ENCODE measurements around a stretch of chr5.

- RRBS: no CpG with 5 or more reads among the region's 1 CpG
Observed at GRCh38 chr5:35780910-35781381, 75.7 kb upstream of the IL7R start.

- RRBS: no CpG with 5 or more reads among the region's 10 CpGs
Observed at GRCh38 chr5:35822382-35823027, 34.2 kb upstream of the IL7R start.

DNA sequence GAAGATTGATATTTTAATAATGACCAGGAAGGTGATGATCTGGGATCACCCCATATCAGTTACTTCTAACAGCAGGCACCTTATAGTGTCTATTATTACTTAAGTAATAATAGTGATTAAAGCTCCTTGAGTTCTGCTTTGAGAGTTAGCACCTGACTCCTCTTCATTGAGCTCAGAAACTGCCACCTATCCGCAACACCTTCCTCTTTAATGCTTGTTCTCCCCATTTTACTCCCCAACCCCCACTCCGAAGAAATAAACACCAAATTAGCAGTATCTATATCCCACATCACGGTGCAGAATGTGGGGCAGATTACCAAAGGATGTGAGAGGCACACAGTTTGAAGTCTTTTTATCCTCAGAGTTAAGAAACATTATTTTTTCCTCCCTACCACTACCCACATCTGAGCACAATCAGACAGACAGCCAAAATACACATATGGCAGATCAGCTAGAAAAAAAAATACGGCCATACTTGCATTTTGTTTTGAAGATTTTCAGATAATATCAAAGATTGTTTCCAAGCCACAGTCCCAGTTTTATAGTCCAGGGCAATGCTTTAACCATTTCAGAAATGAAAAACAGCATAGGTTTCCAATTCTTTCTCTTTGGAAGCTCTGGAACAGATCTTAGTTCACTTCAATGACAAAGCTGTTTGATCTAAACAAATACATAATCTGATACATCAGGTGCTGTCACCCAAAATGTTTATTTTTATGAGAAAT lies 26.1 kb upstream of the IL7R start:
- RRBS: no CpG with 5 or more reads among the region's 4 CpGs

GRCh38 chr5:35833135-35833593 lies 23.5 kb upstream of the IL7R start:
- RRBS: no CpG with 5 or more reads among the region's 3 CpGs

DNA sequence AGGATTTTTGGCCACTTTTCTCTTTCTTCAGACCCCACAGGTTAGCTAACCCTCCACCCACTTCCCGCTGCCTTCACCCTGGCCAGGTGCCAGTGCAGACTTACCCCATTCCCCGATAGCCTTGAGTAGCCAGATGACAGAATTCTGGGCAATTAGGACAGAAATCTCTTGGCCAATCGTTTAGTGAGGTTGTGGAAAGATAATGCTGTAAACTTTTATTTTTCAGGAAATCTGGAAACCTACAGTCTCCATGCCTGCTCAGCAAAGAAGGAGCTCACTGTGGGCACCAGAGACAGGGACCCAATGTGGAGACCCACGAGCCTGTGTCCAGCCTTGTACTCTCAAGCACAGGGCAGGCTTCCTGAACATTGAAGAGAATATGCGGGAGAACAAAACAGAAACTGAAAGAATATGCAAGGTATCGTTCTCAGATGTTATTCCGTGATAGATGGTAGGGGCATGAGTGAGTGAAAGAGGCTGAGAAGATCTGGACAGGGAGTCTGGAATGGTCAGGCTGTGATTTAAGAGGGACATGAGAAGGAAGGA lies 4.4 kb upstream of the UGT3A2 start:
- RRBS: no CpG with 5 or more reads among the region's 7 CpGs

- RRBS: no CpG with 5 or more reads among the region's 3 CpGs
Observed at GRCh38 chr5:36324535-36324871, 22.8 kb upstream of the RANBP3L start.

DNA sequence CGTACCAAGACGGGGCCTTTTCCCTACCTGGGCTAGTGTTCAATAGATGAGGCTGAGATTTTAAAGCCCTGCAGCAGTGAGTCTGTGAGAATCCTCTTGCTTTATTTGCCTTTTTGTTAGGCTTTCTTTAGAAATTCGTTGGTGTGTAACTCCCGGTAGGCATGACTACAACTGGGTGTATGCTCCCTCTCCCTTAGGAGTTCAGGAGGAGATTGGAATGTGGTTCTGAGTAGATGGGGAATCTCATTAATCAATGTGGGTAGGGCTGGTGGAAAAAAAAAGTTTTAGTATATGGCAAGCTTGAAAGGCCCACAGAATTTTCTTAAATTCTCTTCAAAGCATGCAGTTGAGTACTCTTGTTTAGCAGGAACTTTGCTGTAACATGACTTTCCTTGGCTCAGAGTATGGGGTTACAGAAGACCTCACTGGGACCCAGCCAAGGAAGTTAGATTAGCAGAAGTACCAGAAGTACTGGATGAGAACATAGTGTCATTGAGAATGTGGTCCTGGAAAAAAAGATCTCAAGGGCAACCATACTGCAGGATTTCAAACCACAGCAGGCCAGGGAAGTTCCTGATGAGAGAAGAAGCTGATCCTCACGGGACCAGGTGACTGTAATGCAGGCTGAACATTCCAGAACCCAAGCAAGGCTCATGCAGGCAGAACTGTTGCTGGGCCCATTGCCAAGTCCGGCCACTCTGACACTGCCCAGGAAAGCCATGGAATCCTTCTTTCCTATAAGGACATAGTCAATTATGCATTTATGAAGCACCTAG lies 84.0 kb upstream of the SLC1A3 start:
- RRBS: no CpG with 5 or more reads among the region's 6 CpGs

DNA sequence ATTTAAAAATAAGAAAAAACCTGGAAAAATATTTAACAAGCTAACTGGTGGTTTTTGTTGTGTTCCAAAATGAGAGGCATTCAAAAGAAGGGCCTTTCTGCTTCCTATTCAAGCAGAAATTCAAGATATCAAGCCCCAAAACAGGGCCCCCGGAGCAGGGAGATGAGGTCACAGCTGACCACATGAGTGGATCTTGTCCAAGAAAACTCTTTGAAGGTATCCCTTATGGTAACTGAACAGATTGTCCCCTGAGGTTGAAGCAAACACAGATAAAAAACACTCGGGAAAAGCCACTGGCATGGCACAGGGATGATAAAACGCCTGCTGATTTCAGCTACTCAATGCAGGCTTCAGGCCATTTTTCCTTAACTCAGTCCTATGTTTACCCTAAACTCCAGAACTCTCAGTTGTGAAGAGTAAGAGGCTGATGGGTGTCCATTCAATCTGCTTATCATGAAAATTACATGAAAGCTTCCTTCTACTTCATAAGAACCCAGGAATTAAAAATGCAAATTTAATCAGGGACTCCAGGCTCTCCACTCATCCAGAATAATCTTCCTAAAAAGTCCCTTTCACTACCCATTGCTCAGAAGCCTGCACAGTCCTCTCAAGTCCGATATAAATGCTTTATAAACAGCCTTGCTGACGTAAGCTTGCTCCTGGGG lies 36.0 kb upstream of the SLC1A3 start:
- RRBS: no CpG with 5 or more reads among the region's 5 CpGs

- RRBS: no CpG with 5 or more reads among the region's 7 CpGs
Observed at GRCh38 chr5:36657777-36658282, 51.4 kb downstream of the SLC1A3 start.

DNA sequence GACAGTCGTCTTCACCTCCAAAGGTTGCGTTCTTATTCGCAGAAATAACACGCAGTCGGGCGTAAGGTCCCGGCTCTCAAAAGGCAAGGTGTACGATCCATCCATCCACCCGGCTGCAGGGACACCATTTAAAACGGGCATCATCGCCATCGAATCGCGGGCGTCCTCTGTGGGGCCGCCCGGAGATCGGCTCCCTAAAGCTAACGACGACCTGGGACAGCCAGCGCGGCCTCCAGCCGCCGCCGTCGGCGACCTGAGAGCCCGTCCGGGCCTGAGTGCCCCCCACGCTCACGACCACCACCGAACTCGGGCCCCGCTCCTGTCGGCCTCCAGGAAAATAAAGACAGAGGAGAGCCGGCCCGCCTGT lies 442 bp upstream of the NIPBL start:
- RRBS: under 1% methylated on average over 24 of the region's 37 CpGs

- RRBS: no CpG with 5 or more reads among the region's 2 CpGs
Observed at GRCh38 chr5:37182965-37183545, 66.1 kb downstream of the CPLANE1 start.

DNA sequence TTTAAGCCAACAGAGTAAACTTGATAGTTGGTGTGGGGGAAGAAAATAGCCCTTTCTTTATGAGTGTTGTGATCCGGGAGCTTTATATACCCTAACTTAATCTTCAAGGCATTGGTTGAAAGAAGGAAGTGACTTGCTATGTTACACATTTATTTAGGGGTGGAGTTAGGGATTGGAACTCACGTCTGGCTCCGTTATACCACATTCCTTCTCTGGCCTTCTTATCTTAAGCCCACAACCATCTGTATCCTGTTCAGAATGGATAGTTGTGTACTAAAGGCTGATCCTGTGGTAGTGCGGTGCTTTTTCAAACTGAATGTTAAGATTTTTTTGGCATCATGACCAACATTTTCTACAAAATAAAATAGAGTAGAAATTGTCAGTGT lies 174.0 kb downstream of the WDR70 start:
- RRBS: no CpG with 5 or more reads among the region's 4 CpGs

DNA sequence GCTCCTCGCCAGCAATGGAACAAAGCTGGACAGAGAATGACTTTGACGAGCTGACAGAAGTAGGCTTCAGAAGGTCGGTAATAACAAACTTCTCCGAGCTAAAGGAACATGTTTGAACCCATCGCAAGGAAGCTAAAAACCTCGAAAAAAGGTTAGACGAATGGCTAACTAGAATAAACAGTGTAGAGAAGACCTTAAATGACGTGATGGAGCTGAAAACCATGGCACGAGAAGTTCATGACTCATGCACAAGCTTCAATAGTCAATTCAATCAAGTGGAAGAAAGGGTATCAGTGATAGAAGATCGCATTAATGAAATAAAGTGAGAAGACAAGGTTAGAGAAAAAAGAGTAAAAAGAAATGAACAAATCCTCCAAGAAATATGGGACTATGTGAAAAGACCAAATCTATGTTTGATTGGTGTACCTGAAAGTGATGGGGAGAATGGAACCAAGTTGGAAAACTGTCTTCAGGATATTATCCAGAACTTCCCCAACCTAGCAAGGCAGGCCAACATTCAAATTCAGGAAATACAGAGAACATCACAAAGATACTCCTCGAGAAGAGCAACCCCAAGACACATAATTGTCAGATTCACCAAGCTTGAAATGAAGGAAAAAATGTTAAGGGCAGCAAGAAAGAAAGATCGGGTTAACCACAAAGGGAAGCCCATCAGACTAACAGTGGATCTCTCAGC lies 149.9 kb downstream of the GDNF start:
- RRBS: no CpG with 5 or more reads among the region's 12 CpGs

DNA sequence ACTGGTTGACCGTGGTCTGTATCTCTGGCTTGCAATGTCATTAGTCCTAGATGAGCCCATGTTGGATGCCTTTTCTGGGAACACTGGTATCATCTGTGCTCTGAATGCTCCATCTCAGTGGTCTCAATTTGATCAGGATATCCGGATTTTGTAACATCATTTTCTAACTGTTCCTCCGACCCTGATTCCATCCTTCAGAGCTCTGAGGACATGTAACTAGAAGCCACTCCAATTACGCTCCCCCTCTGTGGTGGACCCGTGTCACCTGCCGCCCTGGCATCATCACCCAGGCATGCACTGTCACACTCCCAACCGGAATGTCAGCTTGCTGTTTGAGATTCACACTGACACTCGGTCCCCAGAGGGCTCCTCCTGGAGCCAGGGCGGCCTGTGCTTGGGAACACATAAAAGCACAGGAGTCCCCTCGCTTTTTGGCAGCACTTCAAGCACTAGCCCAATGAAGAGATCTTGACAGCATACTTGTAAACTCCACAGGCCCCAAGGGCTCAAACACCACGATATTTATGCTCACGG lies 91.0 kb upstream of the EGFLAM start:
- RRBS: no CpG with 5 or more reads among the region's 12 CpGs

DNA sequence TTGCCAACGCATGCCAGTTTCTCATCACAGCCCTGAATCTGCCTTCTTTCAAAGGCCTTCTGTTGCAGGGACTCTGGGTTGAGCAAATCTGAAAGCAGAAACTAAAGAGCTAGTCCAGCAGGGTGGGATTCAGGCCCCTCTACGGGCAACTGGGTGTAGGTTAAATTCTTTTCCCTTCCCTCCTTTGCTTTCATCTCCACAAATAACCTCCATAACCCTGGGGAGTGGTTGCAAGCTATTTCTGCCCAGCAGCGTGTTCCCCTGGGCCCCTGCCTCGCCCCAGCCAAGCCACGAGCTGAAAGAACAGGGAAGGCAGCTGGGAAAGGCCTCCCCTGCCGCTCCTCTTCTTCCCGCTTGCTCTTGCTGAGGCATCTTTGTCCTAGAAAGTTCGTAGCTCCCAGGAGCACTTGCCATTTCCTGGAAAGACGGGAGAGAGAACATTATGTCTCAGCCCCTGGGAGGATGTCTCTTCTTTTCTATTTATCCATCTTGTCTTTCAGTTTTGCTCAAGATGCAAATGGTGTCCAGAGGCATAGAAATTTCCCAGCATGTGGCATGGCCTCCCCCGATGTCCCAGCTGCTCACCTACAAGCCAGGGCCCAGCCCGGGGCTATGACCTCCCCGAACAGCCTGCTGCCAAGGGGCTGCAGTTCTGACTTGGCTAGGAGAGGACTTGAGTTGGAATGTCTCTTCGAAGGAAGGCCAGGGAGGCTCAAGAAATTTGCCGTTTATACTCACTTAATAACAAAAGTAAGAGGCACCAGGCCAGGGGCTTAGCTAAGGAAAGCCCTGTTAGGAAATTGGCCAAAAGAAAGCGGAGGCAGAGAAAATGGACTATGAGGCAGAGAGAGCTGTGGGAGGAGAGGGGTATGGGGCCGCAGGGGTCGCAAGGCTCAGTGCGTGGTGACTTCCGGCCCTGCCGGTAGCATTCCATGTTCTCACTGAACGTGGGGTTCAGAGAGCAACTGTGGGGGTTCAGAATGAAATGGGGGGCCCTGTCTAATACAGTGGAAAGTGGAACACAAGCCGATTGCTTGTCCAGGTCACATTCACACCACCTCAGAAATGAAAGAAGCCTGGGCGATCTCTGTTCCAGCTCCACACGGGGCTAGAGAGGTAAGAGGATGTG lies 87.3 kb downstream of the LIFR start:
- RRBS: no CpG with 5 or more reads among the region's 24 CpGs

- RRBS: no CpG with 5 or more reads among the region's 1 CpG
Observed at GRCh38 chr5:38538184-38538487, 18.3 kb downstream of the LIFR start.

DNA sequence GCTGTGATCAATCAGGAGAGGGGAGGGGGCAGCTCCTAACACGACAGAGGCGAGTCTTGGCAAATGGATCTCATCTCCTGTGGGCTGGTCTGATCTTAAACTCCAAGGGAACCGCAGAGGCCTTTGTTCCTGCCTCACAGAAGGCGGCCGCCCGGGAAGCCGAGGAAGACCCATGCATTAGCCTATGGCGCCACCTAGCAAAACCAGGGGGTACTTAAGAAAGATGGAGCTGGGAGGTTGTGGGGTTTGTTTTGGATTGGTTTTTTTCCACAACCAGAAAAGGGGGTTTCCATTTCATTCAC lies 36.1 kb upstream of the OSMR start:
- RRBS: no CpG with 5 or more reads among the region's 8 CpGs

- RRBS: no CpG with 5 or more reads among the region's 2 CpGs
Observed at GRCh38 chr5:38831976-38832440, 13.8 kb upstream of the OSMR start.

GRCh38 chr5:38909278-38910084 lies 63.7 kb downstream of the OSMR start:
- RRBS: no CpG with 5 or more reads among the region's 6 CpGs

GRCh38 chr5:38988262-38988930 lies 85.8 kb downstream of the RICTOR start:
- RRBS: no CpG with 5 or more reads among the region's 5 CpGs